Left colon (tissue), 1 donor: ENCODE measurements around the gene CSNK1G1.

- PRO-cap: no peak
These were observed 28.1 kb upstream of the USP3 start for GRCh38 chr15:63476138-63476791.

DNA sequence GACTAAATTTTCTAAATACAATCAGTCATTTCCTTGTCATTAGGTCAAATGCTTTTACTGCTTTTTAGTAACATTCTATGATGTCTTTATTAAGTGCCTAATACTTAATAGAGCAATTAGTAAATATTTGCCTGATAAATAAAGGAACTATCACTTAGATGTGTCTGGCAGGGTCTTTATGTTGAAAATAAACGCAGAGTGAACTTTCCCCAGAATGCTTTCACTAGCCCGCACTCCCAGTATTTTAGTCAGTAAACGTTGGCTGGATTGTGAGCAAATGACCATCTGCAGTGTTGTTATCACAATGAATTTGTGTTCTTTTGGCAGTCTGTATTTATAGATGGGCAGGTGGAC, 4.8 kb downstream of the USP3 start:
- PRO-cap: no peak

- PRO-cap: no peak
These were observed 19.7 kb downstream of the USP3 start for GRCh38 chr15:63524075-63524567.

DNA sequence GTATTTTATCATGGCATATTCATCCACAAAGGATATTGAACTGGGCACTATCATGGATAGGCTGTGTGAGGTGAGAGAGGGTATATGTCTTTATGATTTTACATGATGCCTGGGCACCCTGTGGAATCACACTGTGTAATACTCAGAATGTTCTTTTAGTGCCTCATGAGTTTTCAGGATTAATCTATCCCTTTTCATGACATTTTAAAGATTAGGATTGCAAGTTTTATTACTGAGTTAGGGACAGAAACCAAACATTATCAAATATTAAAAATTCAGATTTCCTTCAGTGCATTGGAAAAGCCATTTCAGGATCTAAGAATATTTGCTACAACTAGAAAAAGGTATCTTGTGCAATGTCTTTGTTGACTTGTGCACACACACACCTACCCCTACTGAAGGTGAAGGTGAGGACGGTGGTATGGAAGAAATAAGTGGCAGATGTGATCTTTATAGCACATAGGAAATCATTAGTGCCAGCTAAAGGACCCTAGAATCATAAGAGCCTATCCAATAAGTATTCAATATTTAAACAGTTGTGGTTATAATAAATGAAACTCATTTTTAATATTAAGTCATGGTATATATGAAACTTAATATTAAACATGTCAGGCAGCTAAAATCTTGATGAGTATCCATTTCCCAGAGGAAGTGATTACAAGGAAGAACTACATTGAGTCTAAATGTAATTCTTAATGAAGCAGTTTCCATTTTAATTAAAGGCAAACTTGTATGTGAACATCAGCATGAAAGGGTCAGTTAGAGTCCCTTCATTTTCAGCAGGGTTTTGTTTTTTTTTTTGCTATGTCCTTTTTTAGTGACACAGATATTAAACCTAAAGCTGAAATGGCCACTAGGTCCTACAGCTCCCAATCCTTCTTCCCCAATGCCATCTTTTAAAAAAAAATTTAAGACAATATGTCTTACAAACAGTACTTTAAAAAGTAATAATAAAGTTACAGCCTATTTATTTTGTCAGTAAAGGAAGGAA, 25.3 kb upstream of the FBXL22 start:
- PRO-cap: no peak

DNA sequence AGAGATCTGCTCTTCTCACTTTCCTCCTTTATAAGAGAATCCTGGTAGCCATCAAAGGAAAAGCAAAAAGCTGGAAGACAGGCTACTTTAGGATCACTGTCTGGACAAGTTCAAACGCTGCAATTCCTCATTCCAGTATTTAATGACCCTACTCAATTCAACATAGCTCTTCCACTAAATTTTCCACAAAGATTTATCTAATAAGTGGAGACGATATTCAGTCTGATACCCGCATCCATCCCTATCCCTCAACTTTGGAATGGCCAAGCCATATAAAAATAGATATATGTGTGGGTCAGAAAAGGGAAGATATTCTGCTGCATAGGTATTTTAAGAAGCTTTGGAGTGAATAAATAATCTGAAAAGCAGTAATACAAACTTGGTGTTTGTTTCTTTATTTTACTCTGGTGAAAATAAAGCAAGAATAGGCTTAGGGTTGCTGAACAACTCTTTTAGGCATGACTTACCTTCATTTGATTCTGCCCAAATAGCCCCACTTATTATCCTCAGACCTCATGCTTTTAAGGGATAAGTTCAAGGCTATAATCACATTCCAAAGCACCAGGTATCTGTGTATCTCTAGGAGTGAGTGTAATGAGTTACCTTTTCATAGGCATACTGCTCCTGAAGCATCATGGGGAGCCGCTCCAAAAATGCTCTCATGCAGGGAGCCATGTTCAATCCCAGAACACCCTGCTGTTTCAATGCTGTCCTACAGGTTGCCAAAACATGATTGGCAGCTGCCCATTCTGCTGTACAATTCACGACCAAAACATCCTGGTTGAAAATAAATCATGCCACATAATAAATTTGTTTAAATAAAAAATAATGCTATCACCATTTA, 43.9 kb downstream of the FBXL22 start:
- PRO-cap: no peak

DNA sequence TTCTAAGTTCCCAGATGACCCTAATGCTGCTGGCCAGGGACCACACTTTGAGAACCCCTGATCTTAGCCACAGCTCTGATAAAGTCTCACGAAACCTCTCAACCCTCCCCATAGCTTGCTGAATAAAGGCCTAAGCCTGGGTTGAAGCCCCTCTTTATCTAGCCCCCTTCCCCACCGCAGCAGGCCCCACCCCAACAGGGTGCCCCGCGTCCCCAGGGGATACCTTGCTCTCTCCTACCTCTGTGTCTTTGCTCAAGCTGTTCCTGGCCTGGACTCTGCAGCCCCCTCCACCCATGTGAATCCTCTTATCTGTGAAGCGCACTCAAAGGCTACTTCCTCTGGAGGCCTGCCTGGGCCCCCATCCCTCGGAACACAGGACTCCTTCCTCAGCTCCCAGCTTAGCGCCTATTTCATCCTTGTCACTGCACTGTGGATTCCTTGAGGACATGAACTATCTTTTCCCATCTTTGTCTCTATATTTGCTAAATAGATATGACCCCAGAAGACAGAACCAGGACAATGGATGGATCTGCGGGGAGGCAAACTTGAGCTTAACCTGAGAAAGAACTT, 61.4 kb upstream of the HERC1 start:
- PRO-cap: no peak

- PRO-cap: no peak
These were observed 101.1 kb downstream of the DAPK2 start for GRCh38 chr15:63945133-63945613.

DNA sequence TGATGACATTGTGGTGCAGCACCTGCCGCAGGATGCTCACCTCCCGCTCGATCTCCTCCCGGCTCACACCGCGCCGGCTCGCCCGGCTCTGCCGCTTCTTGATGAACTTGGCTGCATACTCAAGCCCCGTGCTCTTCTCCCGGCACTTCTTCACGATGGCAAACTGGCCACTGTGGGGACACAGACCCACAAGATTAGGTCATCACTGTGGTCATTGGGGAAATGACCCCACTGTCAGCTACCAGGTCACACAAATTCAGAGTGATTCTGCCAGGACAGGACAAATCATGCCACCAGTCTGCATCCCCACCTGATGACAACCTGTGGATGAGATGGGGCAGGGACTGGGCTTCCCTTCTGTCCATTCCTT, 62.7 kb downstream of the DAPK2 start:
- PRO-cap: no peak

- PRO-cap: unidirectional peak, minus-strand start at chr15:64009315
These were observed 36.8 kb downstream of the DAPK2 start for GRCh38 chr15:64009052-64010335.

- PRO-cap: no peak
These were observed 31.4 kb downstream of the DAPK2 start for GRCh38 chr15:64014792-64015472.

GRCh38 chr15:64022990-64023685, 23.1 kb downstream of the DAPK2 start:
- PRO-cap: bidirectional peak, plus-strand start at chr15:64023487, minus-strand start at chr15:64023254

DNA sequence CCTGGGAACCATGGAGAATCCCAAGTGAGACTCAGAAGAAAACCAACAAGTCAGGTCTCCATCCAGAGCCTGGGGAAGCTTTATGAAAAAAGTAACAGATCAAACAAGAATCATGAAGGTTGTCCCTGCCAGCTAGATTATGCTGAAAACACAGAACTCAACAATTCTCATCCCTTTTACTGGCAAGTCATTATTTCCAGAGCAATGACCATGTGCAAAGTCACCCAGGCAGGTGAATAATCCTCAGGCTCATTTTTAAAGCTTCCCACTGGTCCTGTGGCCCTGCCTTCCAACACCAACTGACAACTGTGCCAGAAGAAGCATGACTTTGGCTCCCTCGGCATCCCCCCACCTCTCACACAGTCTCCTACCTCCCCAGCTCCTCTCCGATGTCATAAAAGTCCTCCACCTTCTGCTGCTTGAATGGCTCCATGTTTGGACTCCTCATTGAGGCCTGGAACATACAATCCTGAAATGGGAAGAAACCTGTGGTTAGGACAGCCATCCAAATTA, 6.4 kb downstream of the DAPK2 start:
- PRO-cap: no peak

DNA sequence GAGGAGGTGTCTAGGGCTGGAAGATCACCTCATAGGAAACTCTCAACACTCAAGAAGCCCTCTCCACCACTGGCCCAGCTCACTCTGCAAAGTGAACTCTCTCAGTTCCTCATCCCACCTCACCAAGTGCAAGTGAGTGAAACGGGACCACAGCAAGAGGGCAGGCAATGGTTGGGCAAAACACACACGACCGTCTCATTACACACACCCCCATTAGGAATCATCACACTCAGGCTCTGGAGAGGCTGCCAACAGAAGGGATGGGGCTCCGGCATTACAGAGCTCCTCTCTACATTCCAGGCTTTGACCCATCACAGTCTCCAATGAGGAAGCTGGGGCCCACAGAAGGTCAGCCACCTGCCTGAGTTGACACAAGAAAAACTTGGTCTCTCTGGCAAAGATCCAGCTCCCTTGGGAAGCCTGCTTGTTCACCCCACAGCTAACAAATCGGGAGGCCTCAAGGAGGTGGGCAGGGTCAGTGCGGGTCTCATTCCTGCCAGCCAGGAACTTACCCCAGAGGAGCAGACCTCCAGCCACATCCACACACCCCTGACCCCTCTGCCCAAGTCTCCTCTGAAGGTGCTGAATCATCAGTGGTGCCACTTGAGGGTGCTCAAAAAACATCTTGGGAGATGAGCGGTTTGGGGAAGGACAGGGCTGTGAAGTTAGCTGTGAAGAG, 1.5 kb downstream of the DAPK2 start:
- PRO-cap: no peak

- PRO-cap: no peak
These were observed 5.2 kb downstream of the SNX22 start for GRCh38 chr15:64156523-64157346.

DNA sequence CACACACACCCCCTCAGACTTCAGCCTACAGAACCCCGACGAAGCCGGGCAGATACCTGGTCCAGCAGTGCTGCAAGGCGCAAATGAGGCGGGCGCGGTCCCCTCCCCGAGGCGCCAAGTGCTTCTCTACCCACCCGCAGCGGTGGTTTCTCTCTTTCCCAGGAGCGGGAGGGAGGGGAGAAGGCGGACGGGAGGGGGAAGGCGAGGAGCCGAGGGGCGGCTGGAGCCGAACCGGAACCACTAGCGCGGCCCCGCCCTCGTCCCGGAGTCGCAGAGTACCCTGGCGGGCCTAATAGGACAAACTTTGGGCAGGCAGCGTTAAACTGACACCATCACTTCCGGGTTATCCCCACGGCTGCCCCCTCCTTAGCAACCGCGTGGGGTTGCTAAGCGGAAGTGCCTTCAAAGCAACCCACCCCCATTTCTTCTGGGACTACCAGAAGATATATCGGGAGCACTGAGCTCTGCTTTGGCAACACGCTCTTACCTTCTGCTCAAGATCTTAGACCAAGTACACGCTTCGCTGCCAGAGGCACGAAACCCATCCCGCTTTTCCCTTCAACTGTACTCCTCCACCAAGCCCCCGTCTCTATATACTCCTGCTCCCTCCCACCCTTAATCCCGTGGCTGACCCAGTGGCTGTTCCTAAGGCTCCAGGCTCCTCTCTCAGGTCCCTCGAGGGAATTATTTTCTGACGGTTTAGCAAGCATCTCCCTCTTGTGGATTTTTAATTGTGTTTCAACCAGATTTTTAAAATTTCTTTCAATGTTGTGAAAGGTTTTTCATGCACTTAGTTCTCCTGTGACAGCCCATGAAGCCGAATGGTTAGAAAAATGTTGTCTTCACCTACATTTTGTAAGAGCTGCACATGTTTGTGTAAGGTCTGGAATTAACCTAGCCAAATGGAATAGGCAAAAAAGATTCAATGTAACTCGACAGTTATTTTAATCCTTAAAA, at the start of gene CSNK1G1:
CSNK1G1 (minus strand) TSS at position 242 of the 957 bp plus-strand sequence.
- PRO-cap: bidirectional peak, plus-strand start at position 178 of the sequence, minus-strand start at position 120 of the sequence; unidirectional peak, minus-strand start at position 242 of the sequence

DNA sequence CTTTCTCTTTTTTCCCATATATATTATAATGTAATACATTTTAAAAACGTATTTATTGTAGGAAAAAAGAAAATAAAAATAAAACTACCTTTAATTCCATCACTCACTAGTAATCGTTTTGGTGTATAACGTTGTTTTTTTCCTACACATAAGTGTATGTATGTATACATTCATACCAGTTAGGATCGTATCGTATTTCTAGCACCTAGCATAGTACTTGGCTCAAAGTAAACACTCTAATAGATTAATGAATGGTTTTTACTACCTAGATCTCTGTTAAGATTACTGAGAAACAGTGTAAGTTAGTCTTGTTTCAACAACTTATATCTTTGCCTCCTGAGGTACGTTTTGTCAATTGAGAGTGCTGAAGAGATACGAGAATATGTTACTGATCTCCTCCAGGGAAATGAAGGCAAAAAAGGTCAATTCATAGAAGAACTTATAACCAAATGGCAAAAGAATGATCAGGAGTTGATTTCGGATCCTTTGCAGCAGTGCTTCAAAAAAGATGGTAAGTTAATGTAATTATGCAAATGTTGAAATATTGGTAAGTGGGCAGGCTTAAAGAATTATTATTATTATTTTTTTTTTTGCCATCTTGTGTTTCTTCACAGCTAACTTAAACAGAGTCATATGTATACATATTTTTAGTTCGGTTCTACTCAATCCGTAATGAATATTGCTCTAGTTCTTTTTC, 6.1 kb downstream of the TRIP4 start:
- PRO-cap: no peak

DNA sequence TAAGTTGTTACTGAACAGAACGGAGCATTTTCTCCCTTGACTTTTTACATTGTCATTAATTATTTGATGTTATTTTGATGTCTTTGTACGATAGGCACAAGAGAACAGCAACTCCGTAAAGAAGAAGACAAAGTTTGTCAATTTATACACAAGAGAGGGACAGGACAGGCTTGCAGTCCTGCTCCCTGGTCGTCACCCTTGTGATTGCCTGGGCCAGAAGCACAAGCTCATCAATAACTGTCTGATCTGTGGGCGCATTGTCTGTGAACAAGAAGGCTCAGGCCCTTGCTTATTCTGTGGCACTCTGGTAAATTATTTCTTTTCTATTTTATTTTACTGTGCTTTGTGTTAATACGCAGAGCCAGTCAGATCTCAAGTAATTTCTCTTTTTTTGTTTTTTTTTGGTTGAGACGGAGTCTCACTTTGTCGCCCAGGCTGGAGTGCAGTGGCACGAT, 9.9 kb downstream of the TRIP4 start:
- PRO-cap: no peak

GRCh38 chr15:64507068-64507845, 46.9 kb downstream of the ZNF609 start:
- PRO-cap: no peak

GRCh38 chr15:64695355-64695974, 79.9 kb downstream of the RBPMS2 start:
- PRO-cap: no peak

GRCh38 chr15:64740223-64741478, 34.7 kb downstream of the RBPMS2 start:
- PRO-cap: no peak